Myometrial cell (primary cell): ENCODE data around the gene OR4E2.

DNA sequence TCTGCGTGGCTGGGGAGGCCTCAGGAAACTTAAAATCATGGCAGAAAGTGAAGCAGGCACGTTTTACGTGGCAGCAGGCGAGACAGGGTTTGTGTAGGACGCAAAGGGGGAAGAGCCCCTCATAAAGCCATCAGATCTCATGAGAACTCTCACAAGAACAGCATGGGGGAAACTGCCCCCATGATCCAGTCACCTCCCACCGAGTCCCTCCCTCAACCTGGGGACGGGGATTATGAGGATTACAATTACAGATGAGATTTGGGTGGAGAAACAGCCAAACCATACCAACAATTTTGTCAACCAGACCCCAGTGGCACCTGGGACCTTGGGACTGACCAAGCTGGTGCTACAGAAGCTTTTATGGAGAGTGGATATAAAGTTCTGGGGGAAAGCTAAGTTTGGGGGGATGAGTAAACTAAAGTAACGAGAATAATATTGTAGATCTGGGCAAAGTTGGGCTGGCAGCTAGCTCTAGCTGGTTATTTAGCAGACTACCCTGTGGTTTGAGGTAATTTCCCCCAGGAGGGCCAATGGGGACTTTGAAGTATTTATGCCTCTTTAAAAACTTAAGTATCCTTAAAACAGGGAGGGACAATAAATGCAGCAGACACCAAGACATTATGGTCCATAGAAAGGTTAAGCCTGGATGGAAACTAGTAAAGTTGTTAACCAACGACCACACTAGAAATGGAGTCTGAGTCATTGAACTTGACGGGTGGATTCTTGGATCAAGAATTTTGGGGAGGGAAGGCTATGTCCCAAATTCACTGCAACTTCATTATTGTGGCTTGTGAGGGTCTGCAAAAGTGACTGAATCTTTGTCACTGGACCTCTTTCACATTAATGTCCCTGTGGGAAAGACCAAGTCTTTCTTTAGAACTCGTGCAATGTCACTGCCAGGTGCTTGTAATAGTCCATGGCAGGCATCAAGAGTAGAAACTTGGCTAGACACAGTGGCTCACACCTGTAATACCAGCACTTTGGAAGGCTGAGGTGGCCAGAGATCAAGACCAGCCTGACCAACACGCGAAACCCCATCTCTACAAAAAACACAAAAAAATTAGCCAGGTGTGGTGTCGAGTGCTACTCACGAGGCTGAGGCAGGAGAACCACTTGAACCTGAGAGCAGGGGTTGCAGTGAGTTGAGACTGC is 48.4 kb upstream of the OR5AU1 start:
- RAMPAGE, long total RNA, result no peak

GRCh38 chr14:21220829-21221574 is 48.2 kb downstream of the HNRNPC start:
- RAMPAGE, long total RNA, result no peak

GRCh38 chr14:21239833-21240487 is 29.3 kb downstream of the HNRNPC start:
- RAMPAGE, long total RNA, result no peak

DNA sequence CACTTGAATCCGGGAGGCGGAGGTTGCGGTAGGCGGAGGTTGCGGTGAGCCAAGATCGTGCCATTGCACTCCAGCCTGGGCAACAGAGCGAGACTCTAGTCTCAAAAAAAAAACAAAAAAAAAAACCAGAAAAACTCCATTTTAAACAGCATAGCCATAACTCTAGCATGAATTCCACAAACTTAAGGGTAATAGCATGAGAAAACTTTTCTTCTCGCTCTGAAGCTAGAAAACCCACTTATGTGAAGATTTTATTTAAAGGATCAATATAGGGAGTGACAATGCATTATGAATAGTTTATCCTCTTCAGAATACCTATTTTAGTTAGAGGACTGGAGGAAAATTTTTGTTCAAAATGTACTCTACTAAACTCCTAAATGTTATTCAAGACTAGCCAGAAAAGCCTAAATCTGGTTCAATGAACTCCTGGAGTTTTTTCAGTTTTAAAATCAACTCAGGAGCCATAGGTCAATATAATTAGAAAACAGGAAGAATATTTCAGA is 14.4 kb downstream of the HNRNPC start:
- RAMPAGE, long total RNA, result no peak

- RAMPAGE, long total RNA, result no peak
These were observed 28.3 kb downstream of the RPGRIP1 start for GRCh38 chr14:21307955-21308888.

DNA sequence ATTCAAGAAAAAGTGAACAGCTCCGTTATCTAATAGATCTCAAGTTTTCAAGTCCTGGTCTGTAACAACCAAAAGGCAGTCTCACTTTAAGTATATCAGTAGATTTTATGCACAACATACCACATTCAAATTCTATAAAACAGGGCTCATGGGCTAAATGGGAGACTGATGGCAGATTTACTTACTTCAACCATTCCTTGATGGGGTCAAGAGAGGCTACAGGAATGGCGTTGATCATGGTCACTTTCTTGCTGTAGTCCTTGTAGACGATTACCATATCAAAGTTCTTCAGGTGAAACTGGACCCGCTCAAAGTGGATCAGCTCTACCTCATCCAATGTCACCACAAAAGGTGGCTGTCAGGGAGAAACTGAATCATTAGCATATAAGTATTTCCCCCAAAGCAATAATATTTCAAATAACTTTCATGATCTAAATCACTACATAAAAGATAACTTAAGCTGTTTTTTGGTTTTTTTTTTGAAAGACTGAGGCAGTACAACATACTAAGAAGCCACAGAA is 26.7 kb downstream of the SUPT16H start:
- RAMPAGE, long total RNA, result no peak

- RAMPAGE, long total RNA, result no peak
These were observed 19.3 kb downstream of the CHD8 start for GRCh38 chr14:21436480-21437109.

DNA sequence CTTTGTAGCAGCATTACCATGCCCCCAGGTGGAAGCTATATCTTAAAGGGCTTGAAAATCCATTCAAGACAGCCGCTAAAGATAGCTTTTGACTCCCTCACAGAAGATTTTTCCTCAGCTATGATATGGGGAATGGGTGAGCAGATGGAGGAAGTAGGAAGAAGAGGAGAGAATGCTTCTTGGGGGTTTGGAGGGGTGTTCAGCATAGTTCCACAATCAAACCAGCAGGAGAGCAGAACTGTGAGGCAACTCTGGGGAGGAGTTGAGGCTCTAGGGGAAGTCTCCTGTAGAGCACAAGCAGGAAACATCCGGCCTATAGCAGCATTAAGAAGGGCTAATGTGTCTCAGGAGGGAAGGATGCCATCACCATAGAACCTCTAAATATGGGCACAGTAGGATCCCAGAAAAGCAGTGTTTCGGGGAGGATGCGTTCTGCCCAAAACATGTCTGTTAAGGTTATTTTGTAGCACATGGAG is 8.4 kb upstream of the SALL2 start:
- RAMPAGE, long total RNA, result no peak

DNA sequence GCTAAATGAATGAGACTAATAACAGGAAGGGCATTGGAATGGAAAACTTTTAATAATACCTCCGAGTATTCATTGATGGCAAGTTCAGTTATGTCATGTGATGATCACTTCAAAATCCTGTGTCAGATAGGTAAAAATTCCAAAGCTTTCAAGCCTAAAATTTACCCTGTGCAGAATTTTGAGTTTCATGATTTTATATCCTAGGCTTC is at the start of gene OR4E2:
Gene OR4E2, plus strand, starts transcription at position 159 of the 209 bp plus-strand sequence.
- RAMPAGE, long total RNA, result no peak

DNA sequence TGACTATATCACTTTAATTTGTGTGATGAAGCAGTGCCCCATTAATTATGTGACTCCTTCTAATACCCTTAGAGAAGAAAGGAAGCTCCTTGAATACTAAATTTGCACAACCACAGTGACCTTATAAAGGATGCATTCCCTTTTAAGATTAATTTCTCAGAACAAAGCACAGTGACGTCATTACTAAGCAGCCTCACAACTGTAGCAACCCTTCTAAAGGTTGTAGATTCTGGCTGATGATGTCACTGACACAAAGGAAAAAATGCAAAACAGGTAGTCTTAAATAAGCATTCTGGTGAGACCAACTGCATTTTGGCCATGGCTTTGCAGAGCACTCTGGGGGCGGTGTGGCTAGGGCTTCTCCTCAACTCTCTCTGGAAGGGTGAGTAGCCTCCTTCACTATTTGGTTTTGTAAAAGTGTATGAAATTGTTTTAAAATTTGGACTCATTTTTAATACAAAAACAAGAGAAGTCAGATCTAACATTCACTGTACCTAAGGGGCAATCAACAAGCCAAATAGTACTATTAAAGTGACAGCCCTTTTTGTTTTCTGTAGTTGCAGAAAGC is 38.5 kb upstream of the OR4E1 start:
- RAMPAGE, long total RNA, result no peak

- RAMPAGE, long total RNA, result no peak
These were observed 40.7 kb upstream of the OR4E1 start for GRCh38 chr14:21714379-21714744.

DNA sequence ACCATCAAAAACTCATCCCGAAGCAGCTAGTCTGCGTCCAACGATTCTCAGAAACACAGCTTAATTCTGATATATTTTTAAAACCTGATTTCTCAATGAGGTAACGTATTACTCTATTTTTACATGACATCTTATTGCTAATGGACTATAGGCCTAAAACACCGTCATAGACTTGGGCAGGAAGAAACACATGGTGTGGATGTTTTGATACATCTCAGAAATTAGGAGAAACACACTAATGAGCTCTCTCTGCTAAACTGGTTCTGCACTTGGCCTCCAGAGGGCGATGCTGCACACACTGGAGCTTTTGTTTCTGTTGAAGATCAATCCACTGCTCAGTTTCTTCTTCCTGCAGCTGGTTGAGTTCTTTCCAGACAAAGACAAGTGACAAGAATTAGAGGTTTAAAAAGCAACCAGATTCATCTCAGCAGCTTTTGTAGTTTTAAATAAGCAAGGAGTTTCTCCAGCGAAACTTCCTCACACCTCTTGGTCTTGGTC is 178.4 kb upstream of the OR4E1 start:
- RAMPAGE, long total RNA, result no peak

GRCh38 chr14:21894773-21895176 is 221.2 kb upstream of the OR4E1 start:
- RAMPAGE, long total RNA, result no peak

GRCh38 chr14:22383320-22384197 is 205.5 kb downstream of the DAD1 start:
- RAMPAGE, long total RNA, result no peak

DNA sequence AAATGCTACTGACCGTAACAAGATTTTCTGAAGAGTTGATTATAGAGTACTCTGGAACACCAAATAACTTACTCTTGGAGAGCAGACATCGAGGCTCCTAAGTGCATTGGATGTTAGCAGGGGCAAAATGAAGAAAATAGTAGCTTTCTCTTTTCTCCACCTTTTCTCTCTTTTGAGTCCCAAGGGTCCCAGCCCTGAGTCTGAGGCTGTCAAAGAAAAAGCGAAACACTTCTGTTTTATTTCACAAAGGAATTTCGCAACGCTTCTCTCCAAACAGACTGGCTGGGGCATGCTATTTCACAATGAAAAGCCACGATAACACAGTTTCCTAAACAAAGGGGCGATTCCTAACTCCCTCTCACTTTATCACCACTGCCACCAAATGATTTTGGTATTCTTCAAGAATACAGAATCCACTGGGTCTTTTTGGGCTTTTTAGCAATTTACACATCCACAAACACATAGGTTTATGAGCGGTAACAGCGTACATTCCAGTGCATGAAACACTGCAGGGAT is 161.3 kb downstream of the DAD1 start:
- RAMPAGE, long total RNA, result no peak

DNA sequence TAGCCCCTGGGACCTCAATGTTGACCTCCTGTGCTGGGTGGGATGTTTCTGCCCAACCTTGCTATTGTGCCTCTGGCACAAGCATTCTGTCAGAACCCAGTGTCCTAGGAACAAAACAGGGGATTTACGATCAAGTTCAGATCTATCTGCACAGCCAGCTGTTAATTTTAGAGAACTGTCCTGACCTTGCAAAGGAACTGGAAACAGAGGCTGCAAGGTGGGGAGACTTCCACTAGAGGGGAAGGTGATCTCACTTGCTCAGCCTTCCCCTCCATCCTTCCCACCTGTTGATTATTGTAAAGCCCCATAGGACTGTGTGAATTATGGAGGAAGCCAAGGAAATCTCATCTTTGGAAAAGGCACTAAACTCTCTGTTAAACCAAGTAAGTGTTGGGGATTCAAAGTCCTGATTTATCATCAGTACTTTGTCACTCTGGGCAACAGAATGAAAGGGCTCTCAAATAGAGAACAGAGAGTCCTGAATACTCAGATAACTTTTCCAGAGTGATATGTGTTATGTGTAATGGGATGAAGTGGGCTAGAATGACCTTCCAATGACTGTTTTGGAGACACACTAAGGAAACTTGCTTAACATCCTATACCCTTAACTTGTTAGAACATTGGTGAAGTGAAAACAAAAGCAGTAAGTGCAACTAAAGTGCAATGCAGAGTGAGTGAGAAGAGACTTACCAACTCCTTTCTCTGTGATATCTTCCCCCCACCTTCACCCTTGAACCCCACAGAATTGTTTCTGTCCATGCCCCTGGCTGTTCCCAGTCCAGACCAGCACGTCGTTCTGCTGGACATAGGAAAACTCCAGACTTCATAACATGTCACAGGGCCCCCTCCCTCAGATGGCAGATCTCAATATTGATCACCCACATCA is 92.2 kb downstream of the DAD1 start:
- RAMPAGE, long total RNA, result no peak

- RAMPAGE, long total RNA, result no peak
These were observed 88.1 kb downstream of the DAD1 start for GRCh38 chr14:22500782-22501430.

GRCh38 chr14:22523988-22525120 is 64.7 kb downstream of the DAD1 start:
- RAMPAGE, long total RNA, result no peak

GRCh38 chr14:22537754-22538277 is 51.2 kb downstream of the DAD1 start:
- RAMPAGE, long total RNA, result no peak

- RAMPAGE, long total RNA, result no peak
These were observed 32.7 kb downstream of the DAD1 start for GRCh38 chr14:22556135-22556899.